Frontal cortex (tissue), 2 donors: ENCODE results near the genes BICDL2, MEFV and NAA60.

GRCh38 chr16:2770919-2771538 lies 6.1 kb downstream of the ELOB start:
- RAMPAGE, long total RNA: no peak

GRCh38 chr16:2925239-2925770 lies 13.6 kb downstream of the FLYWCH1 start:
- RAMPAGE, long total RNA: no peak

DNA sequence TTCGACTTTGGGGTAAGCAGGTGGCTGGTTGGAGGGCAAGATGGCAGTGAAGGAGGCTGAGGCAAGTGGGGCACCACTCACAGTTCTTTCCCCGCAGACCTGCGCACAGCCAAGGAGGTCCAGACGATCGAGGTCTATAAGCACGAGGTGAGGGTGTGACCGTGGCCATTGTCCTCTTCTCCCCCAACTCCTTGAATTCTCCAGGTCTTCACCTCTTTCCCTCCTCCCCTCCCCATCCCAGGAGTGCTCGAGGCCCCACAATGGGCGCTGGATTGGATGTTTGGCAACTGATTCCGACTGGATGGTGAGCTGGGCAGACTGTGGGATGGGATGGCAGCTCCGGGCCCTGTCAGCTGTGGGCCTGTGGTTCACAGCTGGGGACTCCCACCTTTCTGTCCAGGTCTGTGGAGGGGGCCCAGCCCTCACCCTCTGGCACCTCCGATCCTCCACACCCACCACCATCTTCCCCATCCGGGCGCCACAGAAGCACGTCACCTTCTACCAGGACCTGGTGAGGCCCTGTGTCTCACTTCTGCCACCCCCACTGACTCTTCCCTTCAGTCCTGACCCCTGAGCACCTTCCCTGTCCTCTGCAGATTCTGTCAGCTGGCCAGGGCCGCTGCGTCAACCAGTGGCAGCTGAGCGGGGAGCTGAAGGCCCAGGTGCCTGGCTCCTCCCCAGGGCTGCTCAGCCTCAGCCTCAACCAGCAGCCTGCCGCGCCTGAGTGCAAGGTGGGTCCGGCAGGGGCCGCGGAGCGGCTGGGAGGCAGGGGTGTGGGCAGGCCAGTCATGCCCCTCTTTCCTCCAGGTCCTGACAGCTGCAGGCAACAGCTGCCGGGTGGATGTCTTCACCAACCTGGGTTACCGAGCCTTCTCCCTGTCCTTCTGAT lies 3.2 kb downstream of the THOC6 start:
- RAMPAGE, long total RNA: no peak

DNA sequence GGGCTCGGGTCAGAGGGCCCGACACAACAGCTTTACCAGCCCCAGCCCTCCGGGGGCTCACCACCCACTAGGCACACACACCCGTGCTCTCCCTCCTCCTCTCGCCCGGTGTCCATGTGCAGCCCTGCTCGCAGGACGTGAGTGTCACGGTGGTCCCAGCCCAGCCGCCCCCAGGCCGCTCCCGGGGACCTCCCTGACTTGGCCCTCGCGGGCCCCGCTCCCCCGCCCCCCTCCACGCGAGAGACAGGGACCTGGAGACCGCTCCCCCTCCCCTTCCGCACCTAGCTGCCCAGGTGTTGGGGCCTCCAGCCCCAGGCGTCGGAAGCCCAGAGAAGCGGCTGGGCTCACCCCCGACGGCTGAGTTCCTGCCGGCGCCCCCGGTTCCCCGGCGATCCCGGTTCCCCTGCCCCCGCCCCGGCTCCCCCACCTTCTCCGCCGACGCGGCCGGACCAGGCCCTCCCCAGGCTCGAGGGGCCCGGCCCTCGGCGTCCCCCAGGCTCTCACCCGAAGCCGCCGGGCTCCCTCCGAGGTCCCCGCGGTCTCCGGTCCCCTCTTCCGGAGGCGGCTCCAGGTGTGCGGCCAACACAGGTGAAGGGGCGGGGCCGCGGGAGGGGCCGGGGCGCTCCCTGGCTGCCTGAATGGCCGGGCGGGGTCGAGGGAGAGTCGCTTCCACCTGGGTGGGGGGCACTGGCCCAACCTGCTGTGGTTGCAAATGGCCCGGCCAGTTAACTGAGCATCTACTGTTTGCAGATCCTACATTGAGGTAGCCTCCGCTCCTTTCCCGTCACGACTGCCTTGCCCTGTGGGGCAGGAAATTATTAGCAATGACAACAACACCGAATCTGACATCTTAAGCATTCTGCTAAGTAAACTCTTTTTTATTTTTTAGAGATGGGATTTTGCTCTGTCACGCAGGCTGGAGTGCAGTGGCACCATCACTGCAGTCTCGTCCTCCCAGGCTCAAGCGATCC lies at the start of gene BICDL2:
TSS of gene BICDL2 (minus strand) at position 555 of the 971 bp plus-strand sequence.
- RAMPAGE, long total RNA: no peak

GRCh38 chr16:3054809-3055577 lies 8.6 kb downstream of the MMP25 start:
- RAMPAGE, long total RNA: no peak

DNA sequence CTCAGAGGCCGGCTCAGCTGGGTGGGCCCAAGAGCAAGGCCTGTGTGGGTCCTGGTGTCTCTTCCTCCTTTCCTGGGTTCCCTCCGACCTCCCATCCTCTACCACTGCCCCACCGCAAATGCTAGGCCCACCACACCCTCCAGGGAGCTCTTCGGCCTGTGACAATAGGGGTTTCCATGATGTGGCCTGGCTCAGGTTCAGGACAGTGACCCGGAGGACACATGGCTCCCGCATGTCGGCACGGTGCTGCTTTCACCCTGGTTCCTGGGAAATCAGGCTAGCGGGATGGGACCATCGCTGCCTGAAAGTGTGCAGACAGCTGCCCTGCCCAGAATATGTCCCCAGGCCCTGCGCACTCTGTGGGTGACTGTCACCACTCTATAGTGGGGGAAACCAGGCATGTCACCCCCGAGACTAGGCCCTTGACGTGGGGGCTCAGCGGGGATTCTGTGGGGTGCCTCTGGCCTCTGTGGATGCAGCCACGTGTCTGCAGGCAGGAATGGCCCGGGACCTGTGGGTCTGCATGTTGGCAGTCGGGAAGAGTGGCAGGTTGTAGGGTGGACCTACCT lies 777 bp downstream of the IL32 start:
- RAMPAGE, long total RNA: no peak

- RAMPAGE, long total RNA: no peak
Observed at GRCh38 chr16:3087797-3088217, 11.3 kb downstream of the ZSCAN10 start.

- RAMPAGE, long total RNA: no peak
Observed at GRCh38 chr16:3123486-3123888, 11.1 kb downstream of the ZNF205 start.

DNA sequence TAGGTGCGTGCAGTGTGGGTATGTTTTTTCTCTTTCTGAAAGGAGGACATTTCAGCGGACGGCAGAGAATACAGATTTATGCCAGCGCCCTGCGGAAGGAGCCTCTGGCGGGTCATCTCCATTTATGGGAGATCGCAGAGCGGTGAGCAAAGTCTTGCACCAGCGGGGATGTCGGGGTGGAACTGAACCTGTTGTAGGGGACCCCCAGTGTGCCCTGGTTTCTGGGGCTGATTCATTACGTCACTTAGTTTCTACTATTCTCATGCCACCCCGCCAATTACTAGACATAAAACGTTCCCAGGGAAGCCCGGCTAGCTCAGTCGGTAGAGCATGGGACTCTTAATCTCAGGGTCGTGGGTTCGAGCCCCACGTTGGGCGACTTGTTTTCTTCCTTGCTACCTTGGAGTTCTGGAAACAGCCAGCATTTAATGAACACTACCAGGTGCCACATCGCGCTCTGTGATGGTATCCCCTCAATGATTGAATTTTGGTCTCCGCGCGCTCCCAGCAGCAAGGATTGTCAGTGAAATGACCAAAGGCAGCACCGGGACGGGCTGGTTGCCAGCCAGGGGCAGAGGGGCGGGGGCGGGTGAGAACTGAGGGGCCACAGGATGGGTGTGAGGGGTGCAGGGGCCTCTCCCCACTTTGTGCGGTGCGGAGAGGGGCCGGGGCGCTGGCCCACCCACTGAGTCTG lies 43.6 kb downstream of the ZNF200 start:
- RAMPAGE, long total RNA: no peak

DNA sequence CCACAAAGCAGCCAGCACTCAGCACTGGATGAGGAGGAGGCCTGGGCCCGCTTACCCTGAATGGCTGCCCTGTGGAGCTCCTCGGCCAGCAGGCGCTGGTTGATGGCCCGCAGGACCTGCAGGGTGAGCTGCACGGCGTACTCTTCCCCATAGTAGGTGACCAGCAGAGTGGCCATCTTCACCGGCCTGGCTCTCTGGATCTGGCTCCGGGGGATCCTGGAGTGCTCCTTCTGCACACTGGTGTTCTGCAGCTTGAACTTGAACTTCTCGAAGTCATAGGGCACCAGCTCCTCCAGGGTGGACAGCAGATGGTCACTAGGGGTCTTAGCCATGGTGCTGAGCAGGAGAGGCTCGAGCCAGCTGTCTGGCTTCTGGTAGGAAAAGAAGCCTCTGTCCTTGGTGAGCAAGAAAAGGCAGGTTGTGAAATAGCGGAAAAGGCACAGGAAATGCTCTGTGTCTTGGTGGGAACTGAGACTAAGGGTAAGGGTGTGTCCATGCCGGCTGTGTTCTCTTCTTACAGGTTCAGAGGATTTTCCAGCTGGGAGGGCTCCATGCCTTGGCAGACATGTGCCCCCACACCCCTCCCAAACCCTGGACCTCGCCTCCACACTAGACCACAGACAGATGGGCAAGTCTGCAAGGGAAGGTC lies at the start of gene MEFV:
TSS of gene MEFV (minus strand) at position 378 of the 649 bp plus-strand sequence.
- RAMPAGE, long total RNA: no peak

DNA sequence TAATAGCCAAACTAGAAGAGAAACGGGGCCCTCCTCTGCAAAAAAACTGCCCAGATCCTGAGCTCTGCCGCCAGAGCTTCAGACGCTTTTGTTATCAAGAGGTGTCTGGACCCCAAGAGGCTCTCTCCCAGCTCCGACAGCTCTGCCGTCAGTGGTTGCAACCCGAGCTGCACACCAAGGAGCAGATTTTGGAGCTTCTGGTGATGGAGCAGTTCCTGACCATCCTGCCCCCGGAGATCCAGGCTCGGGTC lies 982 bp downstream of the ZNF174 start:
- RAMPAGE, long total RNA: no peak

DNA sequence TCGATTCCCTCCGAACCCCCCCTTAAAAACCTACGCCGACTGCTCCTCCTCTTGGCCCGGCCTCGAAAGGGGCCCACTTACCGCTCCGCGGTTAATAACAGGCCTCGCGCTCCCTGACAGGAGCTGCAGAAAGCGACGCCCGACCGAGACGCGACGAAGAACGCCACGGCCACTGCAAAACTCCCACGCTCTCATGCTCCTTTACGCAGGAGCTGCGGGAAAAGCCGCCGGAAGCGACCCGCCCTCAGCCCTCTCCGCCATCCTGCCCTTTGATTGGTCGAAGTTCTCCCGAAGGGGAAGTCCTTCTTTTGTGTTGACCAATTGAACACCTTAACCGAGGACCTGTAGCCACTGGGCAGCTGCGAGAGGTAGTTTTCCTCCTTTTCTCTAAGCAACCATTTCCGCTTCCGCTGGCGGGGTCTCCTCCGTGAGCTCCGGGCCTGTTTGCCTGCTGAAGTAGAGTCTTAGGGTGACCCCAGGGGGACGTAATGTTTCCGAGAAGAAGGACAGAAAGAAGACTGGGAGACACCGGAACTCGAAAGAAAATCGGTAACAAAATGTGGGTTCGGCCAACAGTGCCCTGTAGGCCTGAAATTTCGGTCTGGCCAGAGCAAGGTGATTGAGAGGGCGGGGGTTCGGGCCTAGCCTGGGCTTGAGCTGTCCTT lies at the start of gene NAA60:
TSS of gene NAA60 (plus strand) at position 402 of the 665 bp plus-strand sequence.
- RAMPAGE, long total RNA: no peak

DNA sequence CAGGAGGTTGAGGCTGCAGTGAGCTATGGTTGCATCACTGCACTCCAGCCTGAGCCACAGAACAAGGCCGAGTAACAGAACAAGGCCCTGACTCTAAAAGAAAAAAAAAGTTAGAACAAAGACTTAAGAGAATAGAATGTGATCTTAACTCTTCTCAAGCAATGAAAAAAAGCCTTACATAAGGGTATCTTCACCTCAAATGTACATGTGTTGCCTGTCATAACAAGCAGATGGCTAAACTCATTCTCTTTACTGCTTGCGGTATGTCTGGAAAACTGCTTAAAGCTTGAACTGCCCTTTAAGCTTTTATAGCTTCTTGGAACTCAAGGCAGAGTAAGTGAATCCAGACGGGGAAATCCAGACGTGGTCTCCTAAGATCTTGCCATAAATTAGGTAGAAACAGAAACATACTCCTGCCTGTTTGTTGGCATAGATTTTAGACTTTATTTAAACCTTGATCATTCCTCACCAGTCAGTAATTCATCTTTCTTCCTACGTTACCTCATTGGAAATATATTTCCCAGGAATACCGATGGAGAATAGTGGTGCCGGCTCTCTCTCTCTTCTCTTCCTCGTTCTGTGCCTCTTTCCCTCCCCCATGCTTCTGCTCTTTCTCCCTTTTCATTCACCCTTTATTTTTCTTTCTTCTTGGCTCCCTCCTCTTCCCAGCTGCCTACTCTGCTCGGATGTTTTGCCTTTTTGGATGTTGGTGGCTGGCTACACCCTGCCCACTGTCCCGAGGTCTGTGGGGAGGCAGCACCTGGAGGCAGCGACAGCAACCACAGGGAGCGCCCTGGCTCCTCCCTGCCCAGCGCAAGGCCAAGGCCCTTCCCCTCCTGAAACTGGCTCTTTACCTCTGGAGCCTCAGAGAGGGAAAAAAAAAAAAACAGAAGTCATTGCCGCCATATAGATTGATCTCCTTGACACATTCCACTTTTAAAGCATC lies 19.8 kb downstream of the CLUAP1 start:
- RAMPAGE, long total RNA: no peak

GRCh38 chr16:3581679-3582475 lies 4.7 kb upstream of the NLRC3 start:
- RAMPAGE, long total RNA: no peak

GRCh38 chr16:3588823-3590060 lies 12.0 kb upstream of the NLRC3 start:
- RAMPAGE, long total RNA: no peak

GRCh38 chr16:3637133-3638138 lies 17.1 kb upstream of the DNASE1 start:
- RAMPAGE, long total RNA: no peak

GRCh38 chr16:3655228-3655535 lies 691 bp downstream of the DNASE1 start:
- RAMPAGE, long total RNA: no peak

DNA sequence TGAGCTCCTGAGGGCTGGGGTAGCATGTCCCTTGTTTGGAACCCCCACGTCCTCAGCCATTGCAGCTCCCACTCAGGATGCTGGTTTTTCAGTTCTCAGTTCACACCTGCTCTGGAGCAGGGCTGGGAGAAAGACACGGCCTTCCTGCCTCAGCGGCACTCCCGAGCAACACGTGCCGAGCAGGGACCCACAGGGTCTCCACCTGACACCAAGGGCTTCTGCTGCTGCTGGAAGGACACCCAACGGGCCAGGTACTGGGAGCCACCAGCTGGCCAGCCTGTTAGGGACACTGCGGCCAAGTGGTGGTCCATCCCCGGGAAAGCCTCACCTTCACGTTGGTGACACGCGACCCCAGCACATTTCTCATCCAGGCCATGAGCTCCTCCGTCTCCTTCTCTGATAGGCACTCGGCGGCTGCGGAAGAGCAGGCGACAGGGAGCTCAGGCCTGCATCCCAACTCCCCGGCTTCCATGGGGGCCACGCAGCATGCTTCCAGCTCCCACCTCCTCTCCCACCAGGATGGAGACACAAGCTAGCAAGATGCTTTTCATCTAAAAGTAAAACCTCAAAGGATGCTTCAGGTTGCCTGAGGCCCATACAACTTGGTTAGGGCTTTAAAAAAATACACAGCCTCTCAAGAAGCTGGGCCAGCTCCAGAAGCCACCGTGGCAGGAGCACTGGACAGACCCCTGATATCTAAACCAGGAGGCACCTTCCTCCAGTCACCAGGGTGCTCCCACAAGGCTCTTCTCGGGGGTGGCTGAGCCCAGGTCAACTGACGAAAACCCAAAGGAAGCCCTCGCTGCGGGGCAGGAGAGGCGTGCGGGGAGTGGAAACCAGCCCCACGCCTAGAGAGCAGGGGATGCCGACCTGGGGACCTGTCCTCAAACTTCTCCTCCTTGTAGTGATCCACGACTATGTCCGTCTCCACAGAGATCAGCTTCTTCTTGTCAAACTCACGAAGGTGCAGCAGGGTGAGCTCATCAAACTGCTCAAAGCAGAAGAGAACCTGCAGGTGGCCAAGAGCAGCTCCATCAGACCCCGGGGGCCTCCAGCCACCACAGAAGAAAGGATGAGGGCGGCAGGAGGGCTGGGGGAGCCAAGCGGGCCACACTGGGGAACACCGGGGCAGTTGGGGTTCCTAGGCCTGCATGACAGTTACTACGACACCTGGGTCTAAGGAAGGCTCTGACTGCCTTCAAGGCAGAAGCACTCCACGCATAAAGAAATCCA lies 8.5 kb downstream of the DNASE1 start:
- RAMPAGE, long total RNA: no peak

GRCh38 chr16:3728463-3729307 lies 11.4 kb upstream of the TRAP1 start:
- RAMPAGE, long total RNA: no peak

- RAMPAGE, long total RNA: no peak
Observed at GRCh38 chr16:3767617-3768167, 50.4 kb upstream of the TRAP1 start.